Measurements from ENCODE around the gene MSH3.

GRCh38 chr5:79690667-79691798 lies 1.4 kb downstream of the CMYA5 start:
- PRO-cap, result no peak

DNA sequence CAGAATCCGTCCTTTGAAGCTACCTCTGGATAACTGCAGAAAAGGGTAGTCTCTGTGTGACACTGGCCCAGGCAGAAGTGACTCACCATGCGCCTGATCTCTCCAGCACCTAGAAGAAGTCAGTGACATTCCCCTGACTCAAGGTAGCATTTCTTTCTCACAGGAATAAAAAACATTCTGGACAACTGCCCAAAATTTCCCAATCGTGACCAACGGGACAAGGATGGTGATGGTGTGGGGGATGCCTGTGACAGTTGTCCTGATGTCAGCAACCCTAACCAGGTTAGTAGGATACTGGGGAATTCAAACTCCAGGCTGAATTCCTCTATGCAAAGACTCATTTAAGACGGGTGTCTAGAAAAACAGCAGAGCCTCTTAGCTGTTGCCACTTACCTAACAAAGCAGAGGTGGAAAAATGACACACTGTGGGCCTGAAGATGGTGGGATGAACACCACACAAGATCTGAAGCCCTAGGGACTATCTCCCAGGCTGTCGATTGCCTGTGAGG lies 37.0 kb downstream of the THBS4 start:
- PRO-cap, result no peak

GRCh38 chr5:80409403-80409868 lies 1.6 kb downstream of the ZFYVE16 start:
- PRO-cap, result no peak

GRCh38 chr5:80653989-80654864 lies at the start of gene MSH3:
Gene MSH3 (plus strand): TSS chr5:80654652.
- PRO-cap, result unidirectional peak, plus-strand start at chr5:80654652

DNA sequence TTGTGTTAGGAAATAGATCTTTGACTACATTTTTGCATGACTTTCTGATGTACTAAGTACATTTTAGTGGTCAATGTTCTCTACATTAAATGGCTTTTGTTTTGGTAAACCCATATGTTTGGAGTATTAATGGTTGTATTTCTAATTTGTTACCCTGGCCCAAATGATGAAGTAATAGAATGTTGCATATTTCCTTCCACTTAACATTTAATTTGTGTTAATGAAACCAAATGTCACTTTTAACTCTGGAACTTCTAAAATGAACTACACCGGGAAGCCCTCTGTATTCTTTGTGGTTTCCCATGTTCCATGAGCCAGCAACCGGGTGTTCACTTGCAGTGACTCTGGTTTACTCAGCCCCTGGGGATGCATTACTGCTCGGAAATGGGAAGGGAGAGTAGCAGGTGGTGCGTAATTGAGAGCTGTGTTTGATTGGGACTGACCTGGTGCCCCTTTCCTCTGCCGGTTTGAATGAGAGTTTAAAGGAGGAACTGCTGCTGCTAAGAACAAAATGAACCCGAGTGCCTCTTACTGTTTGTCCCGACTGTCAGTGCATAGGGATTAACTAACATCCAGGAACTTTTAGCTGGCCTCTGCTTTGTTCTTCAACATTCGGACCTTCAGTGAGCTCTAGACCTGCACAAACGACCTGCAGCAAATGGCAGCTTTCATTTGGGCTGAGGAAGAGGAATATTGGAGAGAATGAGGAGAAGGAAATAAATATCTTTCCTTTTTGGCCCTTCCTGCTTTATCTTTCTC lies 100.1 kb upstream of the DHFR start:
- PRO-cap, result no peak

DNA sequence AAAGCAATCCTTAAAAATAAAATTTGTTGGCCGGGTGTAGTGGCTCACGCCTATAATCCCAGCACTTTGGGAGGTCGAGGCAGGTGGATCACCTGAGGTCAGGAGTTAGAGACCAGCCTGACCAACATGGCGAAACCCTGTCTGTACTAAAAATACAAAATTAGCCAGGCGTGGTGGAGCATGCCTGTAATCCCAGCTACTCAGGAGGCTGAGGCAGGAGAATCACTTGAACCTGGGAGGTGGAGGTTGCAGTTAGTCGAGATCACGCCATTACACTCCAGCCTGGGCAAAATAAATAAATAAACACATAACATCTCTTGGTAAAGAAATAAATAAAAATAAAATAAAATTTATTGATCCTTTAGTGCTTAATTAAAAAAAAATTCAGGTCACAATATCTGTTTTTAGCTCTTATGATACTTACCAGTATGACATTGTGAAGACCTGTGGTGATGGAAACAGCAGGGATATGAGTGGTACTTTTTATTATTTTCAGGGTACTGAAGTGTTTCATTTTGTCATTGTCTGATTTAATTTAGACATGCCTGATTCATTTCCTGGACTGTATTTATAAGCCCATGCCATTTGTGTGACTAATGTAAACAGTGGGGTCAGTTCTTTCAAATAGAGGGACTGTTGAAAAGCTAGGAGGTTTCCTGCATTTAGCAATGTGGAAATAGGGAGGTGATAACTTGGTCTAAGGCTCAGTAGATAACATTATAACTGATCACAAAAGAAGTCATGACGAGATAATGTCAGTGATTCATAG lies 7.1 kb downstream of the RASGRF2 start:
- PRO-cap, result no peak

DNA sequence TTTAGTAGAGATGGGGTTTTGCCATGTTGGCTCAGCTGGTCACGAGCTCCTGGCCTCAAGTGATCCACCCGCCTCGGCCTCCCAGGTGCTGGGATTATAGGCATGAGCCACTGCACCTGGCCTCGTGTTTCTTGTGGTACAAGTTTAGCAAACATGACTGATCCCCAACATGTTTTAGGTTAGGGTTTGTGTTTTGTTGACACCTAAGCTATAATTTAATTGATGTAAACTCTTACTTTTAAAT lies 24.0 kb downstream of the RASGRF2 start:
- PRO-cap, result no peak

- PRO-cap, result no peak
Measured at GRCh38 chr5:81006975-81007525, 46.9 kb downstream of the RASGRF2 start.

GRCh38 chr5:81300724-81301167 lies 641 bp upstream of the ZCCHC9 start:
- PRO-cap, result no peak

- PRO-cap, result no peak
Measured at GRCh38 chr5:81355062-81355871, 38.7 kb downstream of the ACOT12 start.

DNA sequence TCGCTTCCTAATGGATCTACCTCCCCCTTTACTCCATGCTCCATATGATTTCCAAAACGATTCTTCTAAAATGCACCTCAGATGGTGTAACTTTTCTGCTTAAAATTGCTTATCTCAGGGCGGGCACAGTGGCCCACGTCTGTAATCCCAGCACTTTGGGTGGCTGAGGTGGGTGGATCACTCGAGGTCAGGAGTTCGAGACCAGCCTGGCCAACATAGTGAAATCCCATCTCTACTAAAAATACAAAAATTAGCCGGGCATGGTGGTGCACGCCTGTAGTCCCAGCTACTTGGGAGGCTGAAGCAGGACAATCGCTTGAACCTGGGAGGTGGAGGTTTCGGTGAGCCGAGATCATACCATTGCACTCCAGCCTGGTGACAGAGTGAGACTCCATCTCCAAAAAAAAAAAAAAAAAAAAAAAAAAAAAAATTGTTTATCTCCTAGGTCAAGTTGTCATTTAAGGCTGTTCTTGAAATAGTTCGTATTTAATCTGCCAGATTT lies 12.1 kb downstream of the SSBP2 start:
- PRO-cap, result no peak

GRCh38 chr5:81751654-81752557 lies 1.0 kb upstream of the SSBP2 start:
- PRO-cap, result unidirectional peak, plus-strand start at chr5:81751726; bidirectional peak, plus-strand start at chr5:81751765, minus-strand start at chr5:81751772

GRCh38 chr5:81755915-81756216 lies 5.0 kb upstream of the SSBP2 start:
- PRO-cap, result no peak

DNA sequence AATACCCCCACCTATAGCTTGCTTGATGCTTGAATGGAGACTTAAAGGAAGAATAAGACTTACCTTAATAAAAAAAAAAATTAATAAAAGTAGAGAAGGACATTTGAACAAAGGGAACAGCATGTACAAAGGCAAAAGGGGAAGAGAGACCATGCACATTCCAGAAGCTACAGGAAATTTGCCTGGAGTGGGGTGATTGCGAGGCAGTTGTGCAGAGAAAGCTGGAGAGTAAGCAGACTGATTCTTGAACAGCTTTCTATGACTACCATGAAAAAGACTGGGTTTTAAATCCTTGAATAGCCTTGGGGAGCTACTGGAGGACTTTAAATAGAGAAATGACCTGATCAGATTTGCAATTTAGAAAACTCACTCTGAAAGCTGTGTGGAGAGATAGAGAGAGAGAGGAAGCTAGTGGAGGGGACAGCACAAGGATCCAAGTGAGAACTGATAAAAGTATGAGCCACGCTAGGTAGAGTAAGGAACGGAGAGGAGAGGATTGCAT lies 12.5 kb upstream of the SSBP2 start:
- PRO-cap, result unidirectional peak, plus-strand start at position 214 of the sequence

DNA sequence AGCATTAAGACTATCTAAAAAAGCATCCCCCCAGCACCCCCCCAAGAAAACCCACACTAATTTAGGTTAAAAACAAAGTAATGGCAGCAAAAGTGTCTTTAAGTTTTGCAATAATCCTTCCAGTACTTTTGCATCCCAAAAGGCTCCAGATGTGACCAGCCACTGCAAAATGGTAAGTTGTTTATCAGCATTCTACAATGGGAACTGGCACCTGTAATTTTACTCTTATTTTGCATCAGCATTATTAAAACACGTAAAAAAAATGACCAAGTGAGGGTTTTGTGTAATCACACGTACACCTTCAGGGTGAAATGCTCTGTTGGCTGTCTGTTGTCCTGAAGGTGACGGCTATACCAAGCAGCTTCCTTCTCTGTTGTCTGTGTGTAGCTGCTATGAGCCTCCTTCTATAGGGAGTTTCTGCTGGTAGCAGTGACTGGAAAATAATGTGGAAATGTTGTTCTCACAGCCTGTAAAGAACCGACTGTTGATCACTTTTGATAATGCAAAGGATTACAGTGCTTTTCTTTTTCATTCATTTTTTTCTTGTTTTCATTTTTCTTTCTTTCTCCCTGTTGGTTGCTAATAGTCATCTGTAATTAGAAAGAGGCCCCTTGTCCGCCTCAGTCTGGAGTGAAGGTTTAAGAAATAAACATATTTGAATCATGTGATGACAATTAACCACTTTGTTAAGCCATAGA lies 37.0 kb upstream of the SSBP2 start:
- PRO-cap, result no peak

- PRO-cap, result no peak
Measured at GRCh38 chr5:81825088-81825745, 74.3 kb upstream of the SSBP2 start.

DNA sequence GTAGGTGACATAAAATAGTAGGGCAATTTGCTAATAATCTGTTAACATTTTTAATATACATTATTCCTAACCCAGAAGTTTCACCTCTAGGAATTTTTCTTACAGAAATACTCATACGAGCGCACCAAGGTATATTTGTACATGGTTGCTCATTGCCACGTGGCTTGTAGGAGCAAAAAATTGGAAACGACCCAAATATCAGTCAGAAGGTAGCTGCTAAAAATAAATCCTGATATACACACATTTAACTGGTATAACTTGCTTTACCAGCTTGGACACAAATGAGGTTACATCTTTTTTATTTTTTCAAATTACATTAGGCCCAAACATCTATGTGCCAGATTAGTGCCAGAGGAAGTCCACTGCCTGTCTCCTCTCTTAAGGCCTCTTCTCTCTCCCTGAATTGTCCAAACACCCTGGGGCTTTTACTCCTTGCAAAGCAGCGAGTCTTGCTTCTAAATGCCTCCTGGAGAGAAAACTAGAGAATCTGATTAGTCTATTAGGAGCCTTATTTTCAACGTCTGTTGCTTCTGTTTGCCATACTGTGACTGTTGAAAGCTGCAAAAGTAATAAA lies 92.0 kb upstream of the SSBP2 start:
- PRO-cap, result no peak

DNA sequence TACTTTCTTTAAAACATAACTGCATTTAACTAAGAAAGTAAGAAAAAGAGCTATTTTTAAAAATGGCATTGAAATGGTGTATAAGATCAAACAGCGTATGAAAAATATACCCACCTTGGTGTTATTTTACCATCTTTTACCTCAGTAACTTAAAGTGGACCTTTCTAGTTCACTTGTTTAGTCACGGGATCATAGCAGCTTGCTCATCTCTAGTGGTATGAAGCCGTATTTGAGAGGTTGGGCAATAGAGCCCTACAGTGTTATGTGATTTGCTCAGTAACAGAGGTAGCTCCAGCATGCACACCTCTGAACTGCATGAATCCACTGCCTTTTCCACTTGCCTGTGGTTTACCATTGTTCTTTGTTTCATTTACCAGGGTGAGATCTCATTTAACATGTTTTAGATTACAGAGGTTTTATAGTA lies 134.3 kb downstream of the ATG10 start:
- PRO-cap, result no peak

DNA sequence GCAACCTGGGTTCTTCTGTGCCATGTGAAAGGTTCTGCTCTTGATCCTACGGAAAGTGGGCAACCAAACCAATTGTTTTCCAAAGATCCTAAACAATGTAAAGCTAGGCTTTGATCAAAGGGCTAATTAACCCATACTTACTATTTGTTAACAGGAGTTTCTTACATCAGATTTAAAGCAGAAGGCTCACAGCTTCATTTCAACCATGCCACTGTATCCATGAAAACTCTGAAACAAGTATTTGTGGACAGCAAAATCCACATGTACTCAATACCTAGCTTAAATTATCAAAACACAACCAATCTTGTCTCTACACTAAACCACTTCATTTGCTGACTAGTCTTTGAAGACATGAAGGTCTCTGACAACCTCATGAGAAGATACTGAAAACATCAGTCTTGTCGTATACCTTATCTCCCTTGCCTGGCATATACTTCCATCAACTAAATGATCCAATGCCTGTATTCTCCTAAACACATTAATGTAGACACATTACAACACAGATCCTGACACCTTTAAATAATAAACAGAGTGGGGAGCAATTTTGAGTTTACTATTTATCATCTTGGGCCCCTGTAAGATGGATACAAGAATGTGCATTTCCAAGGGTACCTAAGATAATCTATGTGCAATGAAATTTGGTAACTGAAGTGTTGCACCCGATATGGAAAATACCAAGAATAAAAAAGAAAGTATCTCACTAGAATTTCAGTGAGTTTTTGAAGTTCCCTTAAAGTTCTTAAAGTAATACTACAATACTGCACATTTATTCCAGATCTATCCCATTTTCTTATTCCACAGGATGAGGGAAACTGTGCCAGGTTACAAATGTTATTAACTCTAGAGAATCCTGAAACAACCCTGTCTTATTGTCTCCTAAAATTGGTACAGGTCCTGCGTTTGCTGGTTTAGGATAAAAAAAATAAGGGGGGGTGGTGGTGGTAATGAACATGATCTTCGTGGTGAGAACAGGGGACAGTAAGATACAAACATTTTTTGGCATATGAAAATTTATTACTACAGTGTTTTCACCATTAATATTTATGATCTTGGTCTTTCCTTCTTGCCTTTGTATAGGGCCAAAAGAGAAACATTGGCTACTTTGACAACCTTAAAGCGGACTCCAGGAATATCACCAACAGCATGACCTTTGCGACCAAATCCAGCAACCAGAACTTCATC lies 2.7 kb downstream of the RPS23 start:
- PRO-cap, result no peak

DNA sequence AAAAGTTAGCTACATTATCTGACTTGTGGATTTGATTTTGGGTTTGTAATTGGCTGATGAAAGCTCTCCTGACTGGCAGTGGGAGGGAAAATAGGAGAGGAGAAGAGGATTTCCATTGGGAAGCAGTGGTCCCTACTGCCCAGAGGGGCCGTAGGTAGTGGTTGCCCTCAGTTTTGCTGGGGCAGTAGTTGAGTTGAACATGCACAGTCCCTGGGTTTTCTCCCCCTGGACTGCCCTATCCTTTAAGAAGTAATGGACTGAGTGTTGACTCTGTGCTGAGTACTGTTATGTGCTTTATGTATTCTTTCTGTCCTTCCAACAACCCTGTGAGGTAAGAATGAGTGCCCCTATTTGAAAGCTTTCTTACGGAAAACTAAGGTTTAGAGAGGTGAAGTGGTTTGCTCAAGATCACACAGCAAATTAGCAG lies 111.2 kb upstream of the RPS23 start:
- PRO-cap, result unidirectional peak, plus-strand start at position 93 of the sequence

Measured in anterior vena cava (tissue), 1 donor.